Hair follicle dermal papilla cell (primary cell): ENCODE measurements around a stretch of chr6.

DNA sequence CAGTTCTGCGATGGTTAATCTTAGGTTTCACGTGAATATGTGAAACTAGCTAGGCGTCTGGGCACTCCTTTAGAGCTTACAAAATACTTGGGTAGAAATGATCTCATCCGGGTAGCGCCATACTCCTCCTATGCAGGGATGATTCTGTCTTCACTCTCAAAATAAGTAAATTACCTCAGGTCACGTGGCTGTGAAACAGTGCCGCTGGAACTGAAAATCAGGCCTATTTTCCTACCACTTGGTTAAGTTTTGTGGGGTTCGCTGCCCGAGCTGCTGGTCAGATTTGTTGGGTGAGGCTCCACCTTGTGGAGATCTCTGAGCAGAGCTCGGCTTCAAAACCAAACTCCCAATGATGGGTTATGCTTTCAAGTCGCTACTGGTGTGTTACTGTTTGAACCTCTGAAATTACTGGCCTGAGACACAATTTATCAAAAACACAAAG lies 15.5 kb upstream of the CLDN20 start:
- CAGE, long polyA plus RNA = no peak

- CAGE, long polyA plus RNA = no peak
Observed at GRCh38 chr6:155782250-155782578, 326.6 kb upstream of the NOX3 start.

GRCh38 chr6:156689451-156690151 lies 87.6 kb upstream of the ARID1B start:
- CAGE, long polyA plus RNA = no peak

GRCh38 chr6:156778519-156779097 lies 1.4 kb downstream of the ARID1B start:
- CAGE, long polyA plus RNA = no peak

DNA sequence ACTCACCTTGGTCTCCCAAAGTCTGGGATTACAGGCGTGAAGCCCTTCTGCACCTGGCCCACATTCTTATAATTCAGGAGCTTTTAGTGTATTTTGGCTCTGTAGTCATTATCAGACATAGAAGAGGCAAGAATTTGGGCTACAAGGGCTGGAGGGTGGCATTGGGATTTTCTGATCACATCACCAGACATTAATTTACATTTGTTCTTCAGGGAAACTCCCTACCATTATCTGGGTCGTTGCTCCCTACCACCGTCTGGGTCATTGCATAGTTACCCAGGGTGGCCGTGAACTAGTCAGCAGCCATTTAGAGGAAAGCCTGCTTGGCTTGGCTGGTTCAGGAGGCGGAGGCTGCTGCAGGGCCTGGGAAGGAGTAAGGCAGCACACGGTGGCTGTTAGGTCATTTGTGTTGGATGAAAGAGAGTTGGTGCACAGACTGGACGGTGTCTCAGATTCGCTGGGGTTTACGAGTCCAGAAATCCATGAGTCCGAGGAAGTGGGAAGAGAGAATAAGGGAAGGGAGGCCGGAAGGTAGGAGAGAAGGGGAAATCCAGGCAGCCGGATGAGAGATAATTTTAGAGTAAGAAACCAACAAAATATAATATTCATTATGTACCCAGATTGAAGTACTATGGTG lies 17.8 kb downstream of the ARID1B start:
- CAGE, long polyA plus RNA = no peak

DNA sequence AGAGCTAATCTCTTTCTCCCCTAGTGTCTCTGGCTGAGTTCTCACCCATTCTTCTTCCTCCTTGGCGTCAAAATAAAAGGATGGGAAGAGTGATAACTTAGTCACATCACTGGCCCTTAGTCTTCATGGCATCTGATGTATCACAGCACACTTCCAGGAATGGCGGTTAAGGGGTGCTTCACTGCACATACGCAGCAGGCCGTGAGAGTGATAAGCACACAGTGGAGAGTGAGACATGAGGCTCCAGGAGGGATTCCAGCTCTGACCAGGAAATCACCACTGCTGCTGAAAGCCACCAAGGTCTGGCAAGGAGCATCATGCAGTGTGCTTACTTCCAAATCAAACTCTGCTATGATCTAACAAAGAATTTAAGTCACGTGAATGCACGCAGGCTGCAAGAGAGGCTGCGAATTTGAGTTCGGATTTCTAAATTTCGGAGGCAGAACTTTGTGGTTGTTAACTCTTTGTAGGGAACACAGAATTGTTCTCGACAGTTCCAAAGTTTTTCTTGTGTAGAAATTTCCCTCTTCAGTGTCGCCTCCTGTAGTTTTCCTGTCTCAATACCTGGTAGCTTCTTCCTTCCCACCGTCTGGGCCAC lies 62.5 kb downstream of the ARID1B start:
- CAGE, long polyA plus RNA = no peak

- CAGE, long polyA plus RNA = no peak
Observed at GRCh38 chr6:156932986-156934031, 156.1 kb downstream of the ARID1B start.

GRCh38 chr6:157002864-157003536 lies 225.8 kb downstream of the ARID1B start:
- CAGE, long polyA plus RNA = no peak

- CAGE, long polyA plus RNA = no peak
Observed at GRCh38 chr6:157089191-157089665, 234.1 kb downstream of the TMEM242 start.

DNA sequence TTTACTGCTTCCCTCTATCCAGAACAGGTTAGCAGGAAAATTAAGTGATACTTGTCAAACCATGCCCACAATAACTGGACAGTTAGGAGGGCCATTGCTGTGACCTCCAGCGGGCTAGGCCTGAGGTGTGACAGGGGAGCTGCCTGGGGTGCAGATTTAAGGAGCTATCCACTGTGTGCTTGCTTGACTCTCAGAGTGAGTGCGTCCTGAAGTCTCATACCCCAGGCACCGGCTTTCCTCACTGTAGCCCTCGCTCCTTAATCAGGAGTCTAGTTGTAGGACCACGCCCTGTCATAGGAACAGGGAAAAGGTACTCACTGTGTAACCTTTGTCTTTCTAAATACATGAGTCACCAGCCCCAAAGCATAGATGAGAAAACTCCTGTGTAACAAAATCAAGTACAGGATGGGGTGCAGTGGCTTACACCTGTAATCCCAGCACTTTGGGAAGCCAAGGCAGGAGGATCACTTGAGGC lies 141.7 kb downstream of the TMEM242 start:
- CAGE, long polyA plus RNA = no peak

GRCh38 chr6:157182925-157183376 lies 140.4 kb downstream of the TMEM242 start:
- CAGE, long polyA plus RNA = no peak

- CAGE, long polyA plus RNA = no peak
Observed at GRCh38 chr6:157213165-157213681, 110.1 kb downstream of the TMEM242 start.

GRCh38 chr6:157240331-157241086 lies 82.8 kb downstream of the TMEM242 start:
- CAGE, long polyA plus RNA = no peak

DNA sequence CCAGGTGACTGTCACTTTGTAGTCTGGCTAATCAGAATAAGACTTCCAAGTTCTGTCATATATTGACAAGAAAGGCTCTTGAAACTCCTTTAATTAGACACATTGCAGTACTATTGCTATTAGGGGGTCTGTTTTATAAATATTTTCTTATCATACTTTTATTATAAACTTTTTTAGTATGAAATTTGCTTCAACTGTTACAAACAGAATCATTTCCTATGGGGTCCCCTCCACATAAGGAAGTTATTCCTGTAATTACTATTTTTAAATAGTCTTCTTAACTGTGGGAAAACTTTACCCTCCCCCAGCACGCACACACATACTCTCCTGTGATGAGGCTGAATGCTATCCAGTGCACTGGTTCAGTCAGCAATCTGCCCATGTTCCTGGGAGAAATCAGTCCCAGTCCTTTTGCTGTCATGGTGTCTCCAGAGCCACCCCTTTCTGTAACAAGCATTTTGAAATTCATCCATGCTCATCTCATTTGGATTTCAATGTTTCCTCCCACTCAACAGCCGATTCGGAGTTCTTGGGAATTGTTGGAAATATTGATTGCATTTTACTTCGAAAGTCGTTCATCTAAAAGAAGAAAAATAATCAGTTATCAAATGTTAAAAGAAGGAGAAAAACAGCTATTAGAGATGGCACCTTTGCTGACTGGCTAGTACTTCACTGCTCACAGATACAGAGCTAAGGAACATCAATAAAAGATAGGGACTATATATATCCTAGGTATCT lies 30.7 kb downstream of the TMEM242 start:
- CAGE, long polyA plus RNA = no peak

DNA sequence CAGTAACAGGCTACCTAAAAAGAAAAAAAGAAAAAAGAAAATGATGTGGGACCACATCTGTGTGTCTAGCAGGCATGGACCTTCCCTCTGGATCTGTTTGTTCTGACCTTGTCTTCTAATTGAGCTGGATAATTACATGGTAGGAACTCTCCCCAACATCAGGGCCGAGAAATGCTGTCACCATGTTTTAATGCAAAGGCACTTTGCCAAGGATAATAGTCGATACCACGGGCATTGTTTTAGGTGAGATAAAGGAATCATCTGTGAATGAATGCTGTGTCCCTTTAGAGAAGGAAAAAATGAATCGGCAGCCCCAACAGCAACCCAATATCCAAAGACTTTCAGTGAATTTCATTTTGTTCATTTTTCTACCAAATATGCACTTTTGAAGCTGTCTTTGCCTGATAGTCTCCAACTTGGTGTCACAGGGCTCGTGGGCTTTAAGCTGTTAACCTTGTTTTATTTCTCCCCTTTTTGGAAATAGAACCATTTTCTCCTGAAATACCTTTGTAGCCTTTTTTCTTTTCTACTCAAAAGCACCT lies 149.2 kb downstream of the ZDHHC14 start:
- CAGE, long polyA plus RNA = no peak

DNA sequence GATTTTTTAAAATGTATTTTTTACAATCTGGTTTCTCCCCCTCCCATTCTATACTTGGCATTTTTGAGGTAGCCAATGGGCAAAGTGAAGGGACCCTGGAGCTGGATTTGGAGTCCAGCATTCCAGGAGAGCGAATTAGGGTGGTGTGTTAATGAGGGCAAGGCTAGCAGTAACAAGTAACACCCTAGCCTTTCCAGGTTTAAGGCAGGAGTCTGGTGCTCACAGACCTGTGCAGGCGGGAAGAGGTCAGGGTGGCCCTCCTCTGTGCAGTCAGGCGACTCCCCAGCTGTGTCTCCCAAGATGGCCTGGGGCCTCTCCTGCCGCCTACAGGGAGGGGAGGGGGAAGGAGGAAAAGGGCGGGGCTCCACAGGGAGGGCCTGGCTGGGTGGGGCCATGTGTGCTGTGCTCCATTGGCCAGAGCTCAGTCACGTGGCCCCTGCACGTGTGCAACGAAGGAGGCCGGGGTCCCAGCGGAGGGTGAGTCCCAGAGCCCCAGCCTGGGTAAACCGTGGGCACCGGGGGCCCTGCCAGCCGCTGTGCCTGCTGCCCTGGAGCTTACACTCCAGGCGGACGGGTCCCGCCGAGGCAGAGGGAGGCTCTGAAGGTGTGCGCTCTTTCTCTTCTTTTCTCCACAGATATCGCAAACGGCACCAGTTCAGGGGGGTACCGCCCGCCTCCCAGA lies 211.5 kb downstream of the ZDHHC14 start:
- CAGE, long polyA plus RNA = no peak

GRCh38 chr6:157596889-157597750 lies 216.1 kb downstream of the ZDHHC14 start:
- CAGE, long polyA plus RNA = no peak

DNA sequence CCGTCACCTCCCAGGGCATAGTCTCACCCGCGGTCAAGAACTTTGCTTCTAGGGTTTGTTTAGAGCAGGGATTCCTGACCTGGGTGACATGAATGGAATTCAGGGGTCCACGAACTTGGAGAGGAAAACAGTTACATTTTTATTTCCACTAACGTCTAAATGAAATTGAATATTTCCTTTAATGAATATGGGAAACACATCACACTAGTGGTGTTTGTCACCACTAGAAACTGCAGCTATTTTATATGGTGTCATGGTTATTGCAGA lies 216.4 kb upstream of the SNX9 start:
- CAGE, long polyA plus RNA = no peak

GRCh38 chr6:157630263-157631215 lies 192.5 kb upstream of the SNX9 start:
- CAGE, long polyA plus RNA = no peak

GRCh38 chr6:157717572-157717936 lies 105.5 kb upstream of the SNX9 start:
- CAGE, long polyA plus RNA = no peak